Caco-2 (cell line): ENCODE measurements around a stretch of chr11.

DNA sequence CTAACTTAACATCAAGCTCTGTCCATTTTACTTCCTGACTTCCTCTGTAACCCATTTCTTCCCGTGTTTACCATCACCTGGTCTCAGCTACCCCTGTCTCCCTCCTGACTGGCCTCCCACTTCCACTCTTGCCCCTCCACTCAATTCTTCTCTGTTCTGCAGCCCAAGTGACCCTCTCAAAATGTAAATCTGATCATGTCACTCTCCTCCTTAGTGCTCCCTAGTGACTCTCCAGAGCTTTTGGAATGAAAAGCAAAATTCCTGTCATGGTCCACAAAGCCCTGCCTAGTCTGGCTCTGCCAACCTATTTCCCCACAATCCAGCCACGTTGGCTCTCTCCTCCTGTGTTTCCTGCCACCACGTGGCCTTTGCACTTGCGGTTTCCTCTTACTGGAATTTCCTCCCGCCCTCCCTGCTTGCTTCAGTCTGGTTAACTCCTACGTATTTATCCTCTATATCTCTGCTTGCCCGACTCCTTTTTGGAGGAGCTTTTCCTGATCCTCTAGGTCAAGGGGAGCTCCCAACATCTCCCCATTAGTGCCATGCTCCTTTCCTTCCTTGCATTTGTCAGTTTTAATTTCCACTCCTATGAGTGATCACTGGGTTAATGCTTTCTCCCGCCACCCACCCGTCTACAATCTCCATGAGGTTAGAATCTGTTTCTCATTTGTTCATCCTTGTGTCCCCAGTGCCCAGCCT is 11.3 kb downstream of the NNMT start:
- PRO-cap: no peak
- RRBS: no CpG with 5 or more reads among the region's 9 CpGs

GRCh38 chr11:114313031-114313669 is 17.0 kb downstream of the NNMT start:
- PRO-cap: no peak
- RRBS: no CpG with 5 or more reads among the region's 10 CpGs

DNA sequence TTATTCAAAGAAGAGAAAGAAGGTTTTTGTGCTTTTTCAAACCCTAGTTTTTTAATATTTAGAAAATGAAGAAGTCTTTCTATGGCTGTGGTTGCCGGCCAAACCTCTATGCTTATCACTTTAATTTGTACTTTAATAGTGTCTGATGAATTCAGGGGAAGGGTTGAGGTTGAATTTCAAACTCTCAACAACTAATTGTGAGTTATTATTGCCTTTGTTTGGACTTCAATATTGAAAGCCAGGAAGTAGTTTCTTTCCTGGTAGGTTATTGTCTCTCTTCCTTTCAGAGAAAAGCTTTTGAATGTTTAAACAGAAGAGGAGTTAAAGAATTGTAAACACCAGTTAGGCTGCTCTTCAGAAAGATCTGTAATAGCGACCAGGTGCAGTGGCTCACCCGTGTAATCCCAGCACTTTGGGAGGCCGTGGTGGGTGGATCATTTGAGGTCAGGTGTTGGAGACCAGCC is 22.1 kb downstream of the NNMT start:
- PRO-cap: no peak
- RRBS: no CpG with 5 or more reads among the region's 4 CpGs

DNA sequence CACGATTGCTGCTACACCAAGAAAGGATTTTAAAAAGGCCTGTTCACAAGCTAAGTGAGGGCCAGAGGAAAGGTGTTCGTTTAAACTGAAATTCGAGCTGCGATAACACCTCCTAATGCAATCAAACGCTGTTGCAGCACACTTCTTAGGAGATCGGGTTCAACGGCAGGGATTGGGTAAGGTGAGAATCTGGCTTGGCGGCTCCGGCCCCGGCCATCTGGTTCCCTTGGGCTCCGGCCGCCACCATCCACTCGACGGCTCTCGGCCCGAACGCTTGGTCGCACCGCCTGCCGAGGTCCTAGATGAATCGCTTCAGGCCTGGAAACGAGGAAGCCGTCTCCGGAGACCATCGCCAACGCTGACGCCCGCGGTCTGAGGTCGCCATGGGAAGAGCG is 434 bp downstream of the C11orf71 start:
- PRO-cap: no peak
- RRBS: 2% methylated on average over 16 of the region's 31 CpGs

GRCh38 chr11:114409460-114410185 is 9.2 kb downstream of the RBM7 start:
- PRO-cap: no peak
- RRBS: no CpG with 5 or more reads among the region's 9 CpGs

DNA sequence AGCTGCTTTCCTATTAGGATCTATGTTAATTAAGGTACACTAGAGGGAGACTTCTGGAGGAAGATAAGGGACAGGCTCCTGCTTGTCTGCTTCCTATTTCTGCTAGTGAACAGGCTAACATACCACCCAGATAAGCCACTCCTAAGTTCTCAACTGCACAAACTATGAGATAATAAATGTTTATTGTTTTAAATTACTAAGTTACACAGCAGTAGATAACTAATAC is 10.2 kb upstream of the NXPE2 start:
- PRO-cap: no peak

DNA sequence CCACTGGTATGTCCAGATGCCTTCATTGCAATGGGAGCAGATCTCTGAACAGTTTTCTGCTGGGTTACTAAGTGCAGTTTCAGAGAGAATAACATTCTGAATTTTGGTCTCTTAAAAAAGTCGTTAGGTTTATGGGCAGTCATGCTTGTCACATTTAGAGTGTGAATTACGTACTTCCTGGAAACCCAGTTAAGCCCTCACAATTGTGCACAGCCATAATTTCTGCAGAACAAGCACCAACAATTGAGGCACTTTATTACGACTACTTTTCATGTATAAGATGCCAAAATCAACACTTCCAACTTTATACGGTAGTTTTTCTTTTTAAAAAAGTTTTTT is 247.4 kb downstream of the CADM1 start:
- PRO-cap: no peak
- RRBS: no CpG with 5 or more reads among the region's 4 CpGs

DNA sequence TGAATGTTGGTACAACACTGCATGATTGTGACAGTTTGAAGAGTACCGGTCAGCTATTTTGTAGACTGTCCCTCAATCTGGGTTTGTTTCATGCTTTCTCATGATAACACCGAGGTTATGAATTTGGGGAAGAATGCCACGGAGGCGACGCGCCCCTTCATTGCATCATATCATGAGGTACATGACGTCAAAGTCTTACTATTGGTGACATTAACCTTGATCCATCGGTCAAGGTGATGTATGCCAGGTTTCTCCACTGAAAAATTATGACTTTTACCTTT is 241.3 kb downstream of the CADM1 start:
- PRO-cap: no peak
- RRBS: no CpG with 5 or more reads among the region's 8 CpGs

- PRO-cap: no peak
- RRBS: no CpG with 5 or more reads among the region's 6 CpGs
Observed at GRCh38 chr11:115422778-115423138, 81.5 kb downstream of the CADM1 start.

DNA sequence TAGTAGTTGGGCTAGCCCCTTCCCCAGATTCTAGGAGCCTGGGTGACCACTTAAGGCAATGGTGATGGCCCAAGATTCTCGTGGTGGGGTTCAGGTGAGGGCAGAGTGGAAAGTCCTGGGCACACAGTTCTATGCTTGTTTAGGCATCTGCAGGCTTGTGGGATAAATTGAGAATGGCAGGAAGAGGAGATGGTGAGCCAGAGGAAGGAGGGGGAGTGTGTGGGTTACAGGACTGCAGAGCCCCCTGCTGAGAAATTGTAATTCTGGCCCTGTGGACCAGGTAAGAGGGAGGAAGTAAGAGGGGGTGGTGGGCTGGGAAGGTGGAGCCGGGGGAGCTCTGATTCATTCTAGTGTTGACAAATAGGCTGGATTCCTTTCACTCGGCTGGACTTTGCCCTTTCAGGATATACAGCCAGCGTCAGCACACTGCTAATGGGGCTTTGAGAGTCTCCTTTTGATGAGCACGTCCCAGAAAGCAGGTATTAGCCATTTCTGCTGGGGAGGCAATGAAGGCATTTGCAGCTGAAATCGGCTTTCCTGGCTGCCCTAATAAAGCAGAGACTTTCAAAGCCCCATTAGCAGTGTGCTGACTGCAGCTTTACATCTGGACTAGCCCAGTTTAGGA is 44.6 kb upstream of the CADM1 start:
- PRO-cap: bidirectional peak, plus-strand start at position 450 of the sequence, minus-strand start at position 296 of the sequence
- RRBS: no CpG with 5 or more reads among the region's 6 CpGs

- PRO-cap: no peak
- RRBS: no CpG with 5 or more reads among the region's 5 CpGs
Observed at GRCh38 chr11:115560597-115560982, 56.4 kb upstream of the CADM1 start.

GRCh38 chr11:115645671-115646350 is 141.6 kb upstream of the CADM1 start:
- PRO-cap: no peak
- RRBS: 79% methylated on average over 2 of the region's 28 CpGs

DNA sequence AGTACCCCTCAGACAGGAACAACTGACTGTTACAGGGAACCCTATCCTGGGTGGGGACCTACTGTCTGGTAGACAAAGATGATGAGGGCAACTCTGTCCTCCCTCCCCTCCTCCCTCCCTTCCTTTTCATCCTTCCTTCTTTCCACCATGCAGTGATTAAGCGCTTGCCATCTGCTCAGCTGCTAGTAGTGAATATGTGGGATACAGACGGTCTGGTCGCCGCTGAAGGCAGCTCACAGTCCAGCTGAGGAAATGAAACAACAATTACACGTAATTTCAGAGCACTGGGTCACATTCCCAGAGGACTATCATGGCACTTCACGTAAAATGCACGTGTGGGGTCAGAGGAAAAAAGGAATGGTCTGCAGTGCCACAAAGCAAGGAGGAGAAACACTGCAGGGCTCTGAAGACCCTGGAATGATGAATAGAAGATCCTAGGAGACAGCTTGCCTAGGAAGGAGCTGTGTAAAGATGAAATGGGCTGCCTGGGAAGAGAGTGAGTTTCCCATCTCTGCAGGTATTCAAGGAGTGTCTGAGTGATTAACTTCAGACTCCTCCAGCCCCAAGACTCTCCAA is 597.0 kb downstream of the BUD13 start:
- PRO-cap: no peak
- RRBS: no CpG with 5 or more reads among the region's 7 CpGs

DNA sequence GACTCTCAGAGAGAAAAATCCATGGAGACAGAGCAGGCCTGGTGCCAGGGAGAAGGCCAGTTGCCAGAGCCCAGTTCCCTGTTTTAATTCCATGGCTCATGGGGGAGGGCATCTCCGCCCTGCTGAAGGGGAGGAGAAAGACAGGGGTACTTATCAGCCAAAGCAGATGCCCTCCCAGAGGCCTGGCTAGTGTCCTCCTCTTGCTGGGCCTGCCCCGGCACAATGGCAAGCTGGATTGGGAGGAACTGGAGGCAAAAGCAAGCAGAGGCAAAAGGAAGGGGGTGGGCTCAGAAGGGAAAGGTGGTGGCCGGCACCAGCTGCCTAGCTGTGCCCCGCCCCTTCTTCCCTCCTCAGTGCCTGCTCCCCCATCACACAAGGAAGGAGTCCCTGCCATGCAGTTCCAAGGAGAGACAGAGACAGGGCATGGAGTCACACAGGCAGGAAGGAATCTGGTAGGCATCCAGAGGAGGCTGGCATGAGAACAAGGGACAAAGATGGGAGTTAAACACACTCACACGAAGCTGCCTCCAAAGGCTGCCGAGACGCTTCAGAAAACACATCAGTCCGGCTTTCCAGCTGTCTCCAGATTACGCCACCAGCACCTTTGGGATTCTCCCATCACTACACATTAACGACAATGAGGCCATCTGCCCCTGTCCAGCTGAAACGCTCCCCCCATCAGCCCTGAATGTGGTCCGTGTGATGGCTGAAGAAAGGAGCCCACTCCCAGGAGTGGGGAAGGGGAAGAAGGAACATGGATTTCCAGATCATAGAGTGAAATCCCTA is 591.7 kb downstream of the BUD13 start:
- PRO-cap: no peak
- RRBS: 89% methylated on average over 2 of the region's 12 CpGs

DNA sequence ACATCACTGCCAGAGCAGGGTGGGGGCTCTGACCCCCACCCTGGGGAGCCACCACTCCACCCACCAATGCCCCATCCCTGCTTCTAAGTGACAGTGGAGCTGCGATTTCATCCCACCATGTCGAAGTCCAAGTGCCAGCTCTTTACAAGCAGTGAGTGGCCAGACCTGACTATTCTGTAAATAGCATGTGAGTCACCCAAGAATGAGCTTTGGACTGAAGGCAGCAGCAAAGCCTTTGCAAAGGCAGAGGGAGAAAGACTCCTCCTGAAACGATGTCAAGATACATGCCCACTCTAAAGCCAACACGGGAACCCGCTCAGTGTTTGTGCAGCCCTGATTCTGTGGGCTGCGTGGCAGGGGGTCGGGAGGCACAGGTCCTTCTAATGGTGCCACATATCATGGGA is 209.4 kb downstream of the BUD13 start:
- PRO-cap: bidirectional peak, plus-strand start at position 246 of the sequence, minus-strand start at position 133 of the sequence
- RRBS: no CpG with 5 or more reads among the region's 7 CpGs

DNA sequence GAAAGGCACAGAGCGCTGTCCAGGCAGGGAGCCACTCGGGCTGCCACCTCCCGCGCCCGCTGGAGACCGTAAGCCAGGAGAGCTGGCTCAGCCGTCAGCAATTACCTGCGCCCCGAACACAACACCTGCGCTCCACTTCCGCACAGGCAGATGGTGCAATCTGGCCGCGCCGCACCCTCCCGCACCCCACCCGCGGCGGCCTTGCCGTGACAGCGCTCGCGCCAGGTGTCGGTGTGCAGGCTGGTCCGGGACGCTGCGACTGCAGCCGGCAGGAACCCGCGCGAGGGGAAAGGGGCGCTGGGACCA is 65.4 kb downstream of the BUD13 start:
- PRO-cap: no peak
- RRBS: no CpG with 5 or more reads among the region's 31 CpGs

GRCh38 chr11:116816278-116816686 is 6.8 kb downstream of the APOA4 start:
- PRO-cap: no peak
- RRBS: no CpG with 5 or more reads among the region's 1 CpG

DNA sequence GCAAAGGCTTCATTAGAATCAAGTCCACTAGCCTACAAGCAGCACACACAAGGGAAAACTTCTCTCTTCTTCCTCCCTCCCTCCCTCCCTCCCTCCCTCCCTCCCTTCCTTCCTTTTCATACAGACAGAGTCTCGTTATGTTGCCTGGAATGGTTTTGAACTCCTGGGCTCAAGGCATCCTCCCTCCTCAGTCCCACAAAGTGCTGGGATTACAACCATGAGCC is 121.2 kb downstream of the SIK3 start:
- PRO-cap: no peak
- RRBS: no CpG with 5 or more reads among the region's 1 CpG

- PRO-cap: no peak
- RRBS: no CpG with 5 or more reads among the region's 9 CpGs
Observed at GRCh38 chr11:117028895-117029202, 69.4 kb downstream of the SIK3 start.

GRCh38 chr11:117044773-117045613 is 53.2 kb downstream of the SIK3 start:
- PRO-cap: no peak
- RRBS: no CpG with 5 or more reads among the region's 10 CpGs